Choroid plexus epithelial cell (primary cell): Measurements from ENCODE around the gene ERRFI1.

DNA sequence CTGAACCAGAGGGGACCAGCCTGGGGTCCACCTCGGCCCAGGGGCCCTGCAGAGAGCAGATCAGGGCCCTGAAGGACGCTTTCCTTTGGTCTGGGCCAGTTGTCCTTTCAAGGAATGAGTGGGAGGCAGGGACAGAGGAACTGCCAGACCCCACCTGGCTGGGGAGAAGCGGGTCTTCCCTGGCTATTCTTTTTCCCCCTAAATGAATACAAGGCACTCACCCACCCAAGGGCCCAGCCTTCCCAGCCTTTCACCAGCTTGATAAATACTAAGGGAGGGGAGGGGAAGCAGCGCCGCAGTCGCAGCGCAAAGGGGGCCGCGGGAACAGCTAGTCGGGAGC is 91.3 kb upstream of the VAMP3 start:
- RRBS = no CpG with 5 or more reads among the region's 10 CpGs

- RRBS = no CpG with 5 or more reads among the region's 8 CpGs
These were observed 1.8 kb upstream of the VAMP3 start for GRCh38 chr1:7769317-7769753.

DNA sequence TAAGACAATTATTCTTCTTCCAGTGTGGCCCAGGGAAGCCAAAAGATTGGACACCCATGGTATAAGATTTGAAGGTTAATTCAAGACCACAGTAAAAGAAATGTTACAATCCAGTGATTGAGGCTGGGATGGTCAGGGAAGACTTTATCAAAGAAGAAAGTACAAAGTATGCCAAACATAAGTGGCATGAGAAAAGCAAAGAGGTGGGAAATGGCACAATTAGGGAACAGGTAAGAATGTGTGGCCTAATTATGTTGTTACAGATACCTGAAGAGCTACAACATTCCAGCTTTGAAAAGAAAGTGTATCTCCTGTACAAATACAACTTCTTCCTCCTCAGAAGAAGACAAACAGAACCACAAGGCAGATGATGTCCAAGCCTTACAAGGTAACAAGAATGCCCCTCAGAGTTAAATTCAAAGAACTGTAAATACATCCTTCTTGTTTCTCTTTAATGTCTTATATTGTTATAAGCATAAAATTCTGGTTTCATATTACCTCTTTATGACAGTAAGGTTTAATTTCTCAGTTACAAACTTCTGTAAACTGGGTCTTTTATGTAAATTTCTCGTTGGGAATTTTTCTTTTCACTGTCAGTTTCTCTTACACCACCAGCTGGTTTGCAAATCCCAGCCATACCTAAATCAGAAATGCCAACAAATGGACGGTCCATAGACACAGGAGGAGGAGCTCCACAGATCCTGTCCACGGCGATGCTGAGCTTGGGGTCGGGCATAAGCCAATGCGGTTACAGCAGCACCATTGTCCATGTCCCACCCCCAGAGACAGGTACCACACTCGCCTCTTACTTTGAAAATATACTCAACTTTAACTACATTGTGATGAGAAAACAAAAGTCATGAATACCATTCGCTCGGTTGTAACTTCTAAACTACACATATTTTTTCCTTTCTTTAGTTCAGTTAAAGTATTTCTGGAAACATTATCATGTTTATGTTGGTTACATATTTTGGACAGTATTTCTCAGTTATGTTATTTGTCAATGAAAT is 32.7 kb downstream of the UTS2 start:
- RRBS = no CpG with 5 or more reads among the region's 9 CpGs

GRCh38 chr1:8018763-8019932 is 7.0 kb downstream of the ERRFI1 start:
- RRBS = no CpG with 5 or more reads among the region's 8 CpGs

GRCh38 chr1:8026129-8027048 is at the start of gene ERRFI1:
ERRFI1 (minus strand) TSS chr1:8026309.
- RRBS = 1% methylated on average over 63 of the region's 102 CpGs

DNA sequence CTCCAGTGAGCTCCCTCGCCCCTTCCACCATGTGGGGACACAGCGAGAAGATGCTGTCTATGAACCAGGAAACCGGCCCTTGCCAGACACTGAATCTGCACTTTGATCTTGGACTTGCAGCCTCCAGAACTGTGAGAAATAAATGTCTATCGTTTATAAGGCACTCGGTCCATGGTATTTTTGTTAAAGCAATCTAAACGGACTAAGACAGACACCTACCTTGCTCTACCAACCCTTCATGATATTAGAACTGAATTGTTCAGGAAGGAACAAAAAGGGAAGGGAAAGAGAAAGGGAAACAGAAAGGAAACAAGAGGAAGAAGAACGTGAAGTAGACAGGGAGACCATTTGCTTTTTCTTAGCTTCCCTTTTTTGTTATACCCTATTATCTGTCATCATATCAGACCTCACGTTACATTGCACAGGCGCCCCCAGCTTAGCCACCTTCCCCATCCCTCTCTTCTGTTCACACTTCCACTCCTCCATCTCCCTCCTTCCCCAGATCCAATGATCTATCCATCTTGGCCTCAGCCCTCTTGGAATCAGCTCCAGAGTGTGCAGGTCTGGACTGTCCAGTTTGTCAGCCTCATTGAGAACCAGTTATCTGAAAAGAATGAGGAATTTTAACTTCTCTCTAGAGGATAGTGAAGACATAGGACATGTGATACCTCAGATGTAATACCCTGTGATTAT is 100.9 kb upstream of the ERRFI1 start:
- RRBS = no CpG with 5 or more reads among the region's 9 CpGs

DNA sequence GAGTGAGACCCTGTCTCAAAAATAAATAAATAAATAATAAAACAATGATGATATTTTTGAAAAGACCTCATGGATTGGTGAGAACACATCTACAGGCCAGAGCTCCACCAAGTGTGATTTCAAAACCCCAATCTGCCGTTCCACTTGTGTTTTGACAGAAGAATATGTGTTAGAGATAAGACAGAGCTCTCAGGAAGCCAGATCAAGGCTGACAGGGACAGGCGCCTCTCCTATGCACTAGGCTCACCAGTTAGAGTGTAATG is 110.6 kb upstream of the ERRFI1 start:
- RRBS = no CpG with 5 or more reads among the region's 2 CpGs

DNA sequence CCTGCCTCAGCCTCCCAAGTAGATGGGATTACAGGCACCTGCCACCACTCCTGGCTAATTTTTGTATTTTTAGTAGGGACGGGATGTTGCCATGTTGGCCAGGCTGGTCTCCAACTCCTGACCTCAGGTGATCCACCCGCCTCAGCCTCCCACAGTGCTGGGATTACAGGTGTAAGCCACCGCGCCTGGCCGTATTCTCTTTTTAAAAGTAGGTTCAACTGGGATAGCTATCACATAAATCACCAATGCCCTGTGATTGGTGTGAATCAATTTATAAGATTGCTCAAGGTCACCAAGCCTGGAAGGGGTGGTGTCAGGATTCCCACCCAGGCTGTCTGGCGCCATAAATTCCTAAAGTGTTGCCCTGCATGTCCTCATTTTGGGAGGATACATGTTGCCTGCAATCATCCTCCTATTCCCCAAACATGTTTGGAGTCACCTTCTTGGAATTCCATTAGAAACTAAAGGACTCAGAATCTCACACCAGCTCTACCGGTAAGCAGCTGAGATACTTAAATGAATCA is 54.3 kb upstream of the SLC45A1 start:
- RRBS = no CpG with 5 or more reads among the region's 7 CpGs

- RRBS = no CpG with 5 or more reads among the region's 3 CpGs
These were observed 24.7 kb upstream of the SLC45A1 start for GRCh38 chr1:8293323-8293568.

GRCh38 chr1:8323660-8324207 is 5.8 kb downstream of the SLC45A1 start:
- RRBS = no CpG with 5 or more reads among the region's 13 CpGs

GRCh38 chr1:8353818-8354195 is 35.9 kb downstream of the SLC45A1 start:
- RRBS = no CpG with 5 or more reads among the region's 5 CpGs

GRCh38 chr1:8359775-8360830 is 42.2 kb downstream of the SLC45A1 start:
- RRBS = 96% methylated on average over 3 of the region's 47 CpGs

- RRBS = no CpG with 5 or more reads among the region's 4 CpGs
These were observed 75.4 kb downstream of the SLC45A1 start for GRCh38 chr1:8393194-8393761.

- RRBS = no CpG with 5 or more reads among the region's 6 CpGs
These were observed 145.4 kb downstream of the SLC45A1 start for GRCh38 chr1:8463147-8463842.

DNA sequence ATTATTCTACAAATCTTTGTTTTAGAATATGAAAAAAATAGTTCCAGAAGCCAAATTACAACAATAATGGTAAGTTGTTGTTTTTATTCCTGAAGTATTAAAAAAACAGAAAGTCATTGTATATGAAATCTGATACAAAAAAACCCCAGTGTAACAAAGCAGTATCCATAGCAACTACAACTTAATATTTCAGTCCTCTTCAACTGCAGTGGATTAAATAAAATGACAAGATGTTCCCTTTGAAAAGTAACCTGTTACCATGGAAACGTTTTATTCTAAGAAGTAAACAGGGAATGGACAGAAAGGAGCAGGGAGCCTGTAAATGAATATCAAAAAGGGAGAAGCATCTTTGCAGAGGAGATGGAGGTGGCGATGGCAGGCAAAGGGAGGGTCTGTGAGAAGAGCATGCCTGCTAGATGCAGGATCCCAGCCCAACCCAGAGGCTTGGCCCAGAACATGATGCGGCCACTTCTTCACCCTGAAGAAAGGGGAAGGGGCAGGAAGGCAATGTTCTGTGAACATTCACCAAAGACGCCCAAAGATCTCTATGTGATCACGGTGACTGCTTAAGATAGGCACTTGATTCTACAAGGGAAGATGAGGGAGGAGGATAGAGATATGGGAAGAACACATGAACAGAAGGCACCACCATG is 199.8 kb downstream of the SLC45A1 start:
- RRBS = no CpG with 5 or more reads among the region's 5 CpGs

GRCh38 chr1:8571710-8572134 is 245.7 kb downstream of the RERE start:
- RRBS = no CpG with 5 or more reads among the region's 3 CpGs

- RRBS = no CpG with 5 or more reads among the region's 8 CpGs
These were observed 226.7 kb downstream of the RERE start for GRCh38 chr1:8590658-8591226.

DNA sequence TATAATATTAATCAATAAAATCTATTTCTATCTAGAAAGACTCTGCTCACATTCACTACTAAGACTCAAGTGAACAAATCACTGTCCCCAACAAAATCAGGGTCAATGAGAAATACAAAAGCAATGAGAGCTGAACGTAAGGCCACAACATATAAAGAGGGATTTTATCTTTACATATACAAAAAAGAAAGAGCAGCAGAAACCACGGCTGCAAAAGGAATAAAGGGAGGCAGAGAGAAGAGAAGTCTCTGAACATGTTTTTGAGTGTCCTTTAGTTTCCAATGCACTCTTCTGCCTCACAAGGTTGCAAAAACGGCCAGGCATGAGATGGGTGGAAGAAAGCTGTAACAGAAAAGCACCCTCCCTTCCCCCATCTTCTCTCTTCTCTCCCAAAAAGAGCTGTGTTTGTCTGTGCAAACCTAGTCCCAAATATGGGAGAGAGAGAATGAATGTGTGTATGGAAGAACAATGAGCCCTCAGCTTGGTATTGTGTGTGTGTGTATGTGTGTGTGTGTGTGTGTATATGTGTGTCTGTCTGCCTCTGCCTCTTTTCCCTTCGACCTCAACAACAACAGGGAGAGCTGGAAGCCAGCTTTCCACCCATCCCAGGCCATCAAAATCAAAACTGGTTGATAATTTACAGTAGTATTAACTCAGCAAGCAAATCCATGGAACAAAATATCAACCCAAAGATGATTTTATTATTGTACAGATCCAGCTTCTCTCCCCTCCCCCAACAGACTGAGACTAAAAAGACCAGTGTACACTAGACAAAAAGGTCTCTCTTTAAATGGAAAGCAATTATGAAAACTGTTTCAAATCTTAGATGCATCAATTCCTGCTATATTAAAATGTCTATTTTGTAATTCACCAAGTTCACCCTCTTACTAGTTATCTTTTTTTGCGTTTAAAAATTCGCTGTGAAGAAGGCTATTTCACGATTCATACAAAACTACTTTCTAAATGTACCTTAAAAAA is 1.8 kb downstream of the RERE start:
- RRBS = no CpG with 5 or more reads among the region's 7 CpGs

- RRBS = no CpG with 5 or more reads among the region's 16 CpGs
These were observed 21.4 kb downstream of the ENO1 start for GRCh38 chr1:8856744-8857781.

DNA sequence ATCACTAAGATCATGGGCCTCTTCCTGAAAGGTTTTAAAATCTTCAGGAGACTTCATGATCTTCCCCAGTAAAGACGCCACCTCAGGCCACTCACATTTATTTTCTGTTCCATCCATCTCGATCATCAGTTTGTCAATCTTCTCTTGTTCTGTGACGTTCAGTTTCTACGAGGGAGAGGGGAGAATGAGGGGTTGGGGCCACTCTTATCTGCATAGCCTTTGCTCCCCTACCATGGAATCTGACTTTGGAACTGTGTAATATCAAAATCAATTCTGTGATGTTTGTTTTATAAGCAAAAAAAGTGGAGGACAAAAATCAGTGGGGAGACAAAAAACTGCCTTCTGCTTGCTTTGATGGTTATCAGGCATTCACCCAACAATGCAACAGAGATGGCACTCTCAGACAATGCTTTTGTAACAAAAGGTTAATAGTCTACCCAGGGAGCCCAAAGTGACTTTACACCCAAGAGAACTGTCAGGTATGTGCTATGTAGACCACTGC is 10.5 kb downstream of the ENO1 start:
- RRBS = no CpG with 5 or more reads among the region's 4 CpGs